Aorta (tissue), 1 donor: ENCODE measurements around a stretch of chr19.

GRCh38 chr19:14565443-14565830 lies 6.4 kb downstream of the NDUFB7 start:
- PRO-cap, result no peak

DNA sequence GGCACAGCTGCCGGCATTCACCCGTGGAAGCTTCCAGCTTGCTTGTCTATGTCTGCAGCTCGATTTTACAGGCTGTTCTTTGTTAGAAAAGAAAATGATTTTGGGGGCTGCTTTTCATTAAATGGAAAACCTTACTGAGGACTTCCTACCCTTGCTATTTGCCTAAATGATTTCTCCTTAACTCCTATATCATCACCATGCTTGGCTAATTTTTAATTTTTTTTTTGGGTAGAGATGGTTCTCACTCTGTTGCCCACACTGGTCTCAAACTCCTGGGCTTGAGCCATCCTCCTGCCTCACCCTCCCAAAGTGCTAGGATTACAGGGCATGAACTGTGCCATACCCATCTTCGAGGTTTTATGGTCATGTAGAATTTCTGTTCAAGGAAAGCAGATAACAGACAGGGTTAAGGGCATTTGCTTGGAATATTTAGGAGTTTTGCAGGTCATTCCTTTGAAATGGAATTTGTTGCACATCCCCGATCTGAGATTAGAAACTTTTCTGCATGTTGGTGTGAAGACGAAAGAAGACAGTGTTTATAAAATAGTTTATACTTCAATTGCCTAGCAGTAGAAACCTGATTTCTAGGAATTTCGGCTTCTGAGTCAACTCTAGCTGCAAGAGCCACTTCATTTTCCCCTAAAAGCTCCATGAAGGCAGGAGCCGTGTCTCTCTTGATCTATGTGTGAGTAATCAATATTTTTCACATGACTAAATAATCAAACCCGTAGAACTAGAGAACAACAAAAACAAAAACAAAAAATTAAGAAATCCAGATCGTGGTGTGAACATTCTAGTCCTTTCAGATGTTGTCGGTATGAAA lies 43.1 kb downstream of the ADGRE2 start:
- PRO-cap, result no peak

DNA sequence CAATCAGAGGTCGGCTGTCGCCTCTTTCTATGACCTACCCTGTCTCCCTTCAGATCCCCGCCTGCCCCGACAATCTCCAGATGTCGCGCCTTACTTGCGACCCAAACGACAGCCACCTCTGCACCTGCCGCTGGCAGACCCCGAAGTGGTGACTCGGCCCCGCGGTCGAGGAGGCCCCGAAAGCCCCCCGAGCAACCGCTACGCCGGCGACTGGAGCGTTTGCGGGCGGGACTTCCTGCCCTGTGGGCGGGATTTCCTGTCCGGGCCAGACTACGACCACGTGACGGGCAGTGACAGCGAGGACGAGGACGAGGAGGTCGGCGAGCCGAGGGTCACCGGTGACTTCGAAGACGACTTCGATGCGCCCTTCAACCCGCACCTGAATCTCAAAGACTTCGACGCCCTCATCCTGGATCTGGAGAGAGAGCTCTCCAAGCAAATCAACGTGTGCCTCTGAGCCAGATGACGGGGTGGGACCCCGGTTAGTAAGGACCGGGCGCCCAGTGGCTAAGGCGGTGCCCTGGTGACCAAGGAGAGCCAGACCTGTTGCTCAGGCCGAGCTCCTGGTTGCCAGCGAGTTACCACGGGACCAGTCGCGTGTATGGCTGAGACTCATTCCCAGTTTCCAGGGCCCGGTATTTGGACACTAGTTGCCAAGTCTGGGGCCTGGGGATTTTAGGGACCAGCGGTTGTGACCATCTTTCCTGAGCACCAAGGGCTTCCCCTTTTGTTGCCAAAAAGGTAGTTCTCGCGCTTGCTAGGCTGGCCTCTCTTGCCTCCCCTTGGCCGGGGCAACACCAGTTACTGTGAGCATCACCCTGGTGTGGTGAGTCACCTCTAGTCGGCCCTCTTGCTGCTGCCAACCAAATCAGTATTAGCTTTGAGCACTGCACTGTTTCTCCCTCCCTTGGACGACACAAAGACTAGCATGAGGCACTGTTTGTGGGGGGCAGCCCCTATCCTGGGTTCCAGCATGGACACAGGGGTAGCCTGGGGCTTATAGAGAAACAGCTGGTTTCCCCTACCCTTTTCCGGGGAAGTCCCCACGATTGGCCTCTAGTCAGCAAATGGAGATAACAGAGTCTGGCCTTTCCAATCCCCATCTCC lies 6.7 kb downstream of the SYDE1 start:
- PRO-cap, result no peak

GRCh38 chr19:15199366-15200602 lies 1.0 kb downstream of the NOTCH3 start:
- PRO-cap, result no peak

GRCh38 chr19:15237872-15238497 lies 5.7 kb upstream of the EPHX3 start:
- PRO-cap, result no peak

DNA sequence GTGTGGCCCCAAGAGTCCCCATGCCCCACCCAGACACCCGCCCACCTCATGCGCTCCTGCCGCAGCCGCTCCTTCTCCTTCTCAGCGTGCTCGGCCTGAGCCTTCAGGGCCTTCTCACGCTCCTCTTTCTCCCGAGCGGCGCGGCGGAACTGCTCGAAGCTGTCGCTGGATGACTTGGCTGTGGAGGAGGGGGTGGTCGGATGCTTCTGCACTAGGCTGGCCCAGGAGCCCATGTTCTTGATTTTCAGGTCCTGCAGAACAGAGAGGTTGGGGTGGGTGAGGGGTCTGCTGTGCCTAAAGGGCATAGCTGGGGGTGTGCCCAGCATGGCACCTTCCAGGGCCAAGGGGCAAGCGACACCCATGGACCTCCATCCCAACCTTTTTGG lies 6.8 kb upstream of the EPHX3 start:
- PRO-cap, result no peak

GRCh38 chr19:15248556-15249478 lies 16.6 kb upstream of the EPHX3 start:
- PRO-cap, result bidirectional peak, plus-strand start at chr19:15249178, minus-strand start at chr19:15249047

DNA sequence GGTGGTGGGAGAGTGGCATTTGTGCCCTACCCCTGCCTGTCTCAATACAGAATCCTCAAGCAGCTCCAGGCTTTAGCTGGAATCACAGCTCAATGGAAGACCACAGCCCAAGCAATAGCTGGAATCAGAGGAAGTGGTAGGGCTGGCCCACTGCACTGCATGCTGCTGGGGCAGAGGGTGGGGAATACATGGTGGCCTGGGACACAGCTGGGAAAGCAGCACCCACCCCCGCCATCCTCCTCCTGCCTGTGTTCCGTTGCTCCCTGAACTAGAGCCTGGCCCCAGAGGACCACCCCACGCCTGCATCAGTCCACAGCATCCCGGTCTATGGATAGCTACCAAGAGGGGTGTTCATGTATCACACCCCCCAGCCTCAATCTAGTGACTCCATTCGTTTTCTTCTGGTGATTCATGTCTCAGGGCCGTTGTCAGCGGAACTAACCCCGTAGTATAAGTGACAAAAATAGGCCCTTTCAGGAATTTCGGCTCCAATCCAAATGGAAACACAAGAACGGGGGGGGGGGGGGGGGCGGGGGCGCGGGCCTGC lies 18.8 kb upstream of the EPHX3 start:
- PRO-cap, result unidirectional peak, minus-strand start at position 248 of the sequence; unidirectional peak, minus-strand start at position 329 of the sequence

DNA sequence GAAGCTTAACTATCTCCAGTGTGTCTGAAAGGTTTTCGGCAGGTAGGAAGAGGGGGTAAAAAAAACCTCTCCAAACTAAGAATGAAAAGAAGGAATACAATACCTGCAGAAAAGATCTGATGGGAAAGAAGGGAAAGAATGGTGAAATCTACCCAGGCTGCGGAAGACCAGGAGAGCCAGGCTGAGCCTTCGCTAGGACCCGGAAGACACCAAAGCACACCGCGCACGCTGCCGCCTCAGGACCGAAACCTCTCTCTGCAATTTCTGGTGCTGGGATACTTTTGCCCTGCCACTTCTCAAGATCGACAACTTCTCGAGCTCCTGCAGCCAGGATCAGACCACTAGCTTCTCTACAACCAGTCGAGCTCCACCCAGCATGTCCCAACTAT lies 1.2 kb downstream of the AKAP8 start:
- PRO-cap, result no peak

DNA sequence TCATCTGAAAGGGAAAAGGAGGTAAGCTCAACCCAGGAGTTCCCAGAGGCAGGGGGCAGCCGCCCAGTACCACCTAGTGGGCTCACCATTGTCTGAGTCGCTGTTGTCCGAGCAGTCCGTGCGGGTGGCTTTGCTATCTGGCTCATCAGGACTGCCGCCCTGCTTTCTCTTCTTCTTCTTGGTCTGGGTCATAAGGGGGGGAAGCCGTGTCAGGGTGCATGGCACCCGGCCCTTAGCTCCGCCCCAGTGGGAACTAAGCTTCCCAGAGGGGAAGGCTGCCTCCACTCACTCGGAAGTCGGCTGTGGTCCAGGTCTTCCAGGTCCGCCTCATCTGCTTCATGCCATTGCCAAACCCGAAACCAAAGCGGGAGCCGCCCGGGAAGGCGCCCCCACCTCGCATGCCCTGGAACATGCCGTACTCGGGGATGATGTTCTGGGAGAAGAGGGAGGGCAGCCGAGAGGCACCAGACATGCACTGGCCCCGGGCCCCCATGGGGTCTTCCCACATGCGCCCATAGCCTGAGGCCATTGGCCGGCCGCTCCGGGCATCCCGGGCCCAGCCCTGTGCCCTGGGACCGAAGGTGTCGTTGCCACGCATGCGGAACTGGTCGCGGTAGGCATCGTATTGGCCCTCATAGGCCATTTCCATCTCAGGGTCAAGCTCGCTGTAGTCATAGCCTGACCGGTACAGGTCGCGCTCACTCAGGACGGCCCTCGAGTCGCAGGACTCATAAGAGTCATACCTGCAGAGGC lies 17.8 kb downstream of the AKAP8L start:
- PRO-cap, result no peak

- PRO-cap, result no peak
These were observed 682 bp downstream of the AKAP8L start for GRCh38 chr19:15417970-15418642.

- PRO-cap, result no peak
These were observed 11.1 kb downstream of the CYP4F3 start for GRCh38 chr19:15651694-15652315.

GRCh38 chr19:15666901-15667191 lies 6.0 kb upstream of the CYP4F12 start:
- PRO-cap, result no peak

DNA sequence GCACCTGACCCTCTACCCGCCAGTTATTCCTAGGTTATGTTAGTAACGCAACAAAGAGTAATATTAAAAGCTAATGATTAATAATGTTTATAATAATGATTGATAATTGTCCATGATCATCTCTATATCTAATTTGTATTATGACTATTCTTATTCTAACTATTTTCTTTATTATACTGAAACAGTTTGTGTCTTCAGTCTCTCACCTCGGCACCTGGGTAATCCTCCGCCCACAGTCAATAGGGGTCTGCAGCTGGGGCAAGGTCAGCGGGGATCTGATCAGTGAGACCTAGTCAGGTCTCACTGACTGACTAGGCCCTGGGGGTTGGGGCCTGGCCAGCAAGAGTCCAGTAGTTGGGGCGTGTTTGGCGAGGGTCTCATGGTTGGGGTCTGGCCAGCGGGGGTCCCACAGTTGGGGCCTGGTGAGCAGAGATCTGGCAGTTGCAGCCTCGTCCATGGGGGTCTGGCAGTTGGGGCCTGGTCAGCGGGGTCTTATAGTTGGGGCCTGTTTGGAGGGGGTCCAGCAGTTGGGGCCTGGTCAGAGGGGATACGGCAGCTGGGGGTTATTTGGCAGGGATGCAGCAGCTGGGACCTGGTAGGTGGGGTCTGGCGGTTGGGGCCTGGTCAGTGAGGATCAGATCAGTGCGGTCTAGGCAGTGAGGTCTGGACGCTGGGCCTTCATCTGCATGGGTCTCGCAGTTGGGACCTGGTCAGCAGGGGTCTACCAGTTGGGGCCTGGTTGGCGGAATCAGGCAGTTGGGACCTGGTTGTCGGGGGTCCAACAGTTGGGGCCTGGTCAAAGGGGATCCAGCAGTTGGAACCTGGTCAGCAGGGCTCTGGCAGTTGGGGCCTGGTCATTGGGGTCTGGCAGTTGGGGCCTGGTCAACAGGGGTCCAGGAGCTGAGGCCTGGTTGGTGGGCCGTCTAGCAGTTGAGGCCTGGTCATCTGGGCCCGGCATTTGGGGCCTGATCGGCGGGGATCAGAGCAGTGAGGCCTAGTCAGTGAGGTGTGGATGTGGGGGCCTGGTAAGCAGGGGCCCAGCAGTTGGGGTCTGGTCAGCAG lies 61.2 kb upstream of the TPM4 start:
- PRO-cap, result no peak

DNA sequence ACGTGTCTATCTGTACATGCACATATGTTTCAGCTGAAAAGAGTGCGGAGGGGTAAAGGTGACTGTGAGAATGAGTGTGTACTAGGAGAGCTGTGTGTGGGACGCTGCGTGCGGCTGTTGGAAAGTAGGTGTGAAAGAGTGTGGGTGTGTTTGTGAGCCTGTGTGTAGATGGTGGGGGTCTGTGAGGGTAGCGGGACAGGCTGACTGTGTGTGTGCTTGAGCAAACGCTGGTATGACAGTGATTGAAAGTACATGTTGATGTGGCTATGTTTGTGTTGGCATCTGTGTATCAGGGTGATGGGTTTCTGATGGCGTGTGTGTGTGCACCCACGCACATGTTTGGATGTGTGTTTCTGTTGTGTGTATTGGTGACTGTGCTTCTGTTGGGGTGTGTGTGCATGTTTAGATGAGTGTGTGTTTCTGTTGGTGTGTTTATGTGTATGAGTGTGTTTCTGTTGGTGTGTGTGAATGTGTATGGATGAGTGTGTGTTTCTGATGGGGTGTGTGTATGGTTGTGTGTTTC lies 7.4 kb upstream of the TPM4 start:
- PRO-cap, result no peak

- PRO-cap, result no peak
These were observed 12.4 kb downstream of the TPM4 start for GRCh38 chr19:16088514-16089367.

DNA sequence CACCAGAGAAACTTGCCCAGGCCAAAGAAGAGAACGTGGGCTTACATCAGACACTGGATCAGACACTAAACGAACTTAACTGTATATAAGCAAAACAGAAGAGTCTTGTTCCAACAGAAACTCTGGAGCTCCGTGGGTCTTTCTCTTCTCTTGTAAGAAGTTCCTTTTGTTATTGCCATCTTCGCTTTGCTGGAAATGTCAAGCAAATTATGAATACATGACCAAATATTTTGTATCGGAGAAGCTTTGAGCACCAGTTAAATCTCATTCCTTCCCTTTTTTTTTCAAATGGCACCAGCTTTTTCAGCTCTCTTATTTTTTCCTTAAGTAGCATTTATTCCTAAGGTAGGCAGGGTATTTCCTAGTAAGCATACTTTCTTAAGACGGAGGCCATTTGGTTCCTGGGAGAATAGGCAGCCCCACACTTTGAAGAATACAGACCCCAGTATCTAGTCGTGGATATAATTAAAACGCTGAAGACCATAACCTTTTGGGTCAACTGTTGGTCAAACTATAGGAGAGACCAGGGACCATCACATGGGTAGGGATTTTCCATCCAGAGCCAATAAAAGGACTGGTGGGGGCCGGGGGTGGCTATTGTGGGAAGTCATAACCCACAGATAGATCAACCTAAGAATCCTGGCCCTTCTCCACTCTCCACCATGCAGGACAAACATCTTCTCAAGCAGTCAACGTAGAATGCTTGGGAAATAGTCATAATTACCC lies 10.3 kb upstream of the RAB8A start:
- PRO-cap, result no peak

DNA sequence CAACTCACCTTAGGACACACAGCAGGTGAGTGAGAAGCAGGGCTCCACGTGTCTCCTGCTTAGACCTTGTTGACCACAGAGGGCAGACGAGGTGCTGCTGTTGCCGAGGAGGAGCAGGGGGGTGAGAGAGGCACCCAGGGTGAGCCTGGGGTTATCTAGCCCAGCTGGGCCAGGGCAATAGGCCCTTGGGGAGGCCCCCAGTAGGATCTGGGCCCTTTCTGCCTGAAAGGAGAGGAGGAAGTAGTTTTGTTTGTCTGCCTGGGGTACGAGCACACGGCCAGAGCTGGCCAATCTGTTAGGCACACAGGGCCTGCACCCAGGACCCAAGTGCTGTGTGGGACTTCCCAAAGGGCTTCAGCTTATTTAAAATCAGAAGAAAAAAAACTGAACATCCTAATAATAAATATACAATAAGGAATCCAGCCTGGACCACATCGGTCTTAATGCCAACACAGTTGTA lies 2.3 kb upstream of the HSH2D start:
- PRO-cap, result no peak

DNA sequence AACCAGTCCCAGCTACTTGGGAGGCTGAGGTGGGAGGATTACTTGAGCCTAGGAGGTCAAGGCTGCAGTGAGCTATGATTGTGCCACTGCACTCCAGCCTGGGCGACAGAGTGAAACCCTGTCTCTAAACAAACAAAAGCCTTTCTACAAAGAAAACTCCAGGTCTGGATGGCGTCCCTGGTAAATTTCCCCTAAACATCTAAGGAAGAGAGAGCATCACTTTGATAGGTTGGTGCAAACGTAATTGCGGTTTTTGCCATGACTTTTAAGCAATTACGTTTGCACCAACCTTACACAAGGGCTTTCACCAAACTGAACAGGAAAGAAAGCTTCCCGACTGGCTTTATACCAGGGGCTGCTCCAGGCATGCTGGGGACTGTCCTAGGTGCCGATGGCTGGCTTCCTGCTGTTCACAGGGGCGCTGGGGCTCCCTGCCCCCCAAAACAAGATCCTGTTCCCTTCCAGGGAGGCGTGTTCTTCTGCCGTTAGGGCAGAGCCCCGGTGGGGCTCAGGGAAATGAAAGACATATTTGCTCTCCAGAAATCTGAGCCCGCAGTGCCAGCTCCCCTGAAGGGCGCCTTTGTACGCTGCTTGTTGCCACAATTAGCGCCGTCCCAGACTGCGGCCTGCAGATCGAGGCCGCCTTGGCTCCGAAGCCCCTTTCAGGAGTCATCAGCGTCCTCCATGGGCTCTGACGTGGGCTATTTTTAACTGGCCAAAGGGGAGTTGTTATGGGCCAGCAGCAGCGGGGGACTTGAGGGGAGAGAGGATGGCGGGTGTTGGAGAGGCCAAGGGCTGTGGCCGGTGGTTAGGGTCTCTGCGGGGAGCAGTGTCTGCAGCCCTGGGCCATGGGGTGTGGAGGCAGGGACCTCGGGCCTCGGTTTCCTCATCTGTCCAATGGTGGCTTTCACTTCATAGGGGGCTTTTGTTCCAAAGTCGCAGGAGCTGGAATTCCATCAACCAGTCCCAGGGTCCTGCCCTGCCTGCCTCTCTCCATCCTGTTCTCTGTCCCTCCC lies 38.5 kb upstream of the KLF2 start:
- PRO-cap, result no peak

DNA sequence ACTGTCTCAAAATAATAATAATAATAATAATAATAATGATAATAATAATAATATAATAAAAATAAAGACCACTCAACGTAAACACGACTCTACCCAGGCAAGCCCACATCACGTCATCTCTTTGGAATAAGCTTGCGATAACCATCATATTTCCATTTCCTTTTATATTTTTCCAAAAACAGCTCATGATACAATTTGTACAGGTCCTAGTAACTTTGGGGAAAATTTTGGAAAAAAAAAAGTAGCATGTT lies 22.9 kb downstream of the KLF2 start:
- PRO-cap, result no peak